ENCODE results near the genes TMEM208, NUTF2 and CENPT.

- RRBS: no CpG with 5 or more reads among the region's 7 CpGs
Observed at GRCh38 chr16:66898100-66898732, 17.9 kb downstream of the PDP2 start.

GRCh38 chr16:66899415-66900471 is 18.9 kb downstream of the CDH16 start:
- RRBS: no CpG with 5 or more reads among the region's 11 CpGs

DNA sequence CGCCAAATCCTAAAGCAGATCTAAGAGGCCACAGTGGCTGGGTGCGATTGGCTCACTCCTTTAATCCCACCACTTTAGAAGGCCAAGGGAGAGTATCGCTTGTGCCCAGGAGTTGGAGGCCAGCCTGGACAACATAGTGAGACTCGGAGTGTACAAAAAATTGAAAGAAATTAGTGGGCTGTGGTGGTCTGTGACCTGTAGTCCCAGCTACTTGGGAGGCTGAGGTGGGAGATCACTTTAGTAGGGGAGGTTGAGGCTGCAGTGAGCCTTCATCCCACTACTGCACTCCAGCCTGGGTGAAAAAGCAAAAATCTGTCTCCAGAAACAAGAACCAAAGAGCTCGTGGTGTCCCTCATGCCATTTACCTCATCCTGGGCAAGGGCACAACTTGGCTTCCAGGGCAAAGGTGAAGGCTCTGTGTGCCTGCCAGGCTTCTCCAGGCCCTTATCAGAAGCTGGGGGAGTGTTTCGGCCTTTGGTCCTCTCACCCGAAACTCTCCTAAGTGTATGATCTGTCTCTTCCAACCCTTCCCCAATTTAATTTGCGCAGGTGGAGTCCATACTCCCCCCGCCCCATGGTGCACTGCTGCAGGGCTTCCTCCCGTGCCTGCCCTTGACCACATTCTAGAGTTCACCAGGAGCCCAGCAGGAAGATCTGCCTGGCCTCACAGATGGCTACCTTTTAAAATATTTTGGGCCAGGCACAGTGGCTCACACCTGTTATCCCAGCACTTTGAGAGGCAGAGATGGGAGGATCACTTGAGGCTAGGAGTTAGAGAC is 1.1 kb downstream of the CES2 start:
- RRBS: no CpG with 5 or more reads among the region's 10 CpGs

DNA sequence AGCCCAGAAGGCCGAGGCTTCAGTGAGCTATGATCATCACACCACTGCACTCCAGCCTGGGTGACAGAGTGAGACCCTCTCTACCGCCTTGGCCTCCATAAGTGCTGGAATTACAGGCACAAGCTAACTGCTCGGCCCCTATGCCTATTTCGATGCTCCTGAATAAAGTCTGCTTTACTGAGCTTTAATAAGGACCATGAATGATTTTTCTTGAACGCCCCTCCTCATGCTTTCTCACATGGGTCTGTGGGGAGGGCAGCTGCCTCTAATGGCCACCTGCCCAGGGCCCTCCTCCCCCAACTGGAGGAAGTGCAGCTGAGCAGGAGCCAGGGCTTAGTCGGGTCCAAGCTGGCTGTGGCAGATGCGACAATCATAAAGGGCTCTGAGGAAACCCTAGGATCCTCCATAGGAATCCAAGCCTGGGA is 15.9 kb upstream of the CBFB start:
- RRBS: no CpG with 5 or more reads among the region's 7 CpGs

DNA sequence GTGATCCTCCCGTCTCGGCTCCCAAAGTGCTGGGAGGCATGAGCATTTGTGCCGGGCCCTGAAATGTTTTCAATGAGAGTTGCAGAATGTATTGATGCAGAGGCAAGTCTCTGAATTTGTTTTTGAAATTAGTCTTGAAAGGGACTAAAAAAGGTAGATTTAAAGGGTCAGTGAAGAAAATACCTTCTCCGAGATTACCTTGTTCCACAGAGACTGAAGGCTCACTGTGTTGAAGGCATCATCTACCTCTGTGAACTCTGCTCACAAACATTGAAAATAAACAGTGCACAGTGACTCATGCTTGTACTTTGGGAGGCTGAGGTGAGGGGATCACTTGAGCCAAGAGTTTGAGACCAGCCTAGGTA is 4.2 kb downstream of the PHAF1 start:
- RRBS: no CpG with 5 or more reads among the region's 4 CpGs

DNA sequence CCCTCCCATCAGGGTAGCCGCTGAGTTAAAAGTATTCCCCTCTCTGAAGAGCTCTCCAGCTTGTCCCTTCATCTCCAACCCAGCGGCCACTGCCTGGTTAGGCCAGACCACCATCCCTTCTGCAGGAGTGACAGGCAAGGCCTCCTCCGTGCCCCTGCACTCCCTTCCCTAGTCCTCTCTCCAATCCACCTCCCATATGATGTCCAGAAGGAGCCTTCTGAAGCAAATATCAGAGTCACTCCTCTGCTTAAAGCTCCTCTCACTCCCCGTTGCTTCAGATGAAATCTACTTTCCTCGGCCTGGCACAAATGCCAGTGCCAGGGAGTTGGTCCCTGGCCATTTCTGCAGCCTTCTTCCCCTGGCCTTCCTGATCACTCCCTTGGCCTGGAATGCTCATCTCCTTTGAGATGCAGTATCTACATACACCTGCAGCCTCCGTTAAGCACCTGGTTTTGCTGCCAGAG is 6.3 kb downstream of the MATCAP1 start:
- RRBS: no CpG with 5 or more reads among the region's 6 CpGs

- RRBS: 2% methylated on average over 13 of the region's 45 CpGs
Observed at GRCh38 chr16:67226247-67227222, at the start of gene TMEM208. Gene TMEM208, plus strand, starts transcription at chr16:67227130.

DNA sequence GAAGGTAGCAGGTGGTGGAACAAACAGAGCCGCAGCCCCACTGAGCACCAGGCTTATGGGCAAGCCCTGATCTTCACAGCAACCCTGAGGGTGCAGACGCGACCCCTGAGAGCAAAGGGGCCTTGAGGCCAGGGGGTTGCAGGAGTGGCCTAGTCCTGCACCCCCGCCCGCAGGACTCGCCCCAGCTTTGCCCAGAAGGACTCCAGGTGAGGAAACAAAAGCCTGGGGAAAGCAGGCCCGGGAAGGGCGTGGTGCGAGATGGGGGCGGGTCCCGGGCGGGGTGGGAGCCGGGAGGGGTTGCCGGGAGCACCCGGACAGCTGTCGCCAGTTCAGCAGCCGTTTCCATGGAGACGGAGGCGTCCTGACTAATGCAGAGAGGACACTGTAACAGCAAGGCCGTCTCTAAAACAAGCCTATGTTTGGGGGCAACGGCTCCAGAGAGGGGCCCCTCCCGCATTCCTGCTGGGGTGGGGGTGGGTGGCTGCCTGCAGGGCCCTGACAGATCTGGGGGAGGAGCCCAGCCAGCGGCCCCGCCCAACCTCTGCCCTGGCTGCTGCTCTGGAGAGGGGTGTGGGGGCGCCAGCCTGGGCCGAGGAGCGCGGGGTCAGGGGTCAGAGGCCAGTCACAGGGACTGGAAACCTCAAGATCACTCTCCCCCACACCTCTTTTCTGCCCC is 2.9 kb upstream of the TPPP3 start:
- RRBS: no CpG with 5 or more reads among the region's 28 CpGs

DNA sequence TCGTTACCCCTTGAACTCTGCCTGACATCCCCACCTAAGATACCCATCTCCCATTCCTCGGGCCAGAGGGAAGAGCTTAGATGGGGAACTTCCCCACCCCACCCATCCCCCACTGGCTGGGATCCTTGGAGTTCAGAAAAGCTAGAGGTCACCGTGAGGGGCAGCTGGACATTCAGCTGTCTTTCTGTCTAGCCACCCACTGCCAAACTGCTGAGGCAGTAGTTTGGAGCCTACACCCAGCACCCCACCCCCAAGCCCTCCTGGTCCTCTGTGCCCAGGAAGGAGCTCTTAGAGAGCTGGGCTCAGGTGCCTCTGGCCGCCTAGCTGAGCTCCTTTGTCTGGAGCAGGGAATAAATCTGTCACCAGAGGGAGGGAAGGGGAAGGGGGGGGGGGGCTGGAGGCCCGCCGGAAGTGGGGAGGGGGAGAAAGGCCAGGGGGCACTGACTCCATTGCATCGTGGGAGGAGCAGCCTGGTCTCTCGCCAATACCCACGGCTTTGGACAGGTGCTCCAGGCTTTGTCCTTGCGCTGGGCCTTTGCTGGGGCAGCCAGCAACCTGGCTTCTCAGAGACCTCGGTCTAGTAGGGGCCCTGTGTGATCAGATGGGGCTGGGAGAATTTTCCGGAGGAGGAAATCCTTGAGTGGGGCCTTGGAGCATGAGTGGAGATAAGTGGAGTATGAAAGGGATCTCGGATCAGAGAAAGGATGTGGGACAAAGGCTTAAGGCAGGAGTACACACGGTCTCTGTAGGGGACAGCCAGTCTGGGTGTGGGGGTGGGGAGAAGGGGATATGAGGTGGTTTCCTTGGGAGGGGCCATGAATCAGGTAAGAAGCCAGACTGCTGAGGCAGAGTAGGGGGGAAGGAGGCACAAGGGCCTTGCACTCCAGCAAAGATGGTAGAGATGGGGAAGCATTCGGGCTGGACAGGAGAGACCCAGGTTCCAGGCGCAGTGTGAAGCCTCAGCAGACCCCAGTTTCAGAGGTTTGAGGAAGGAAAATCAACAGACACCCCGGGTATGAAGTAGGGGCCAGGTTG is 1.3 kb downstream of the HSD11B2 start:
- RRBS: no CpG with 5 or more reads among the region's 17 CpGs

DNA sequence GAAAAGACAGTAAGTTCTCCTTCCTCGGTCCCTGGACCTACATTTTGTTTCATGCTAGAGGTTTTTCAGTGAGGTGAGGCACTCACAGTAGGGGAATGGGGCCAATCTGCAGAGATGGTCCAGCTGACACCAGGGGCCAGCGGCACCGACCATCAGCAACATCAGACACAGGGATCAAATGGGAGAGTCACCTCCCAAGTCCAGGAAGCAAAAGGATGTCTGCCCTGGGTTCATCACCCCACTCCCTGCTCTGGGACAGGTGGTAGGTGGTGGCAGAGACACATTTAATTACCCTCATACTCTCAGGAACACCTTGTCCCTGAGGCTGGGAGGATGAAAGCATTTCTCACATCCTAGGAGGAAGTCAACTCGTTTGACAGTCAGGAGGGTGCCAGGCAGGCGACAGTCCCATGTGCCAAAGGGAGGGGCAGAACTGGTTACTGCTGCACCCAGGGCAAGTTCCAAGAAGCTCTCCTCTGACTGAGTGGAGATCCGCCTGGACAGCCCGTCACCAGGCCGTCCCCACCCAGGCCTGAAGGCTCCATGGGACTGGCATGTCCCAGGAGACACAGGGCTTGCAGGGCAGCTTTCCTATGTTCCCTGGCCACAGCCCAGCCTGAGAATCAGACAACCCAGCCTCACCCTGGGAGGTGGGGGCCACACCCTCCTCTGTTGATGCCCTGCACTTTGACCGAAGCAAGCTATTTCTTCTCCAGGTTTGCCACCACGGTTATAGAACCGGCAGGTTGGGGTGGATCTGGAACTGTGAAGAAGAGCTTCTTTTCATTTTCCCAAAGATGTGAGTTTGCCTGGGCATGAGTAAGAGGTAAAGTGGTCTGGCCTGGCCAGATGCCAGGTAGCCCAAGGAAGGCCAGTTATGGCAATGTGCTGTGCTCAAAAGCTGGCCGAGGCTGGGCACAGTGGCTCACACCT is 19.1 kb downstream of the ATP6V0D1 start:
- RRBS: no CpG with 5 or more reads among the region's 12 CpGs

DNA sequence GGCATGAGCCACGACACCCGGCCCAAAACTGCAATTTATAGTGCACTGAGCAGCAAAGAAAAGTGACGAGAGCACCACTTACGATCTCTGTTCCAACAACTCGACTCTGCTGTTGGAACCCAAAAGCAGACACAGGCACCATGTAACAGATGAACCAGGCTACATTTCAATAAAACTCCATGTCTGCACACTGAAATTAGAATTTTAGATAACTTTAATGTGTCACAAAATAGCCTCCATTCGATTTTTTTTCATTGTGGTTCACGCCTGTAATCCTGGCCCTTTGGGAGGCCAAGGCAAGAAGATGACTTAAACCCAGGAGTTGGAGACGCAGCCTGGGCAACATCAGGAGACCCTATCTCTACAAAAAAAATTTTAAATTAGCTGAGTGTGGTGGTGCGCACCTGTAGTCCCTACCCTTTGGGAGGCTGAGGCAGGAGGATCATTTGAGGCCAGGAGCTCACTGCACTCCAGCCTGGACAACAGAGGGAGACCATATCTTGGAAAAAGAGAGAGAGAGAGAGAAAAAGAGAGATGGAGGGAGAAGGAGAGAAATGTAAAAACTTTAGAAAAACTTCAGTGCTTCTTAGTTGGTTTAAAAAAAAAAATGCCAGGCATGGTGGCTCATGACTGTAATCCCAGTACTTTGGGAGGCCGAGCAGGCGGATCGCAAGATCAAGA is 19.0 kb upstream of the AGRP start:
- RRBS: no CpG with 5 or more reads among the region's 12 CpGs

DNA sequence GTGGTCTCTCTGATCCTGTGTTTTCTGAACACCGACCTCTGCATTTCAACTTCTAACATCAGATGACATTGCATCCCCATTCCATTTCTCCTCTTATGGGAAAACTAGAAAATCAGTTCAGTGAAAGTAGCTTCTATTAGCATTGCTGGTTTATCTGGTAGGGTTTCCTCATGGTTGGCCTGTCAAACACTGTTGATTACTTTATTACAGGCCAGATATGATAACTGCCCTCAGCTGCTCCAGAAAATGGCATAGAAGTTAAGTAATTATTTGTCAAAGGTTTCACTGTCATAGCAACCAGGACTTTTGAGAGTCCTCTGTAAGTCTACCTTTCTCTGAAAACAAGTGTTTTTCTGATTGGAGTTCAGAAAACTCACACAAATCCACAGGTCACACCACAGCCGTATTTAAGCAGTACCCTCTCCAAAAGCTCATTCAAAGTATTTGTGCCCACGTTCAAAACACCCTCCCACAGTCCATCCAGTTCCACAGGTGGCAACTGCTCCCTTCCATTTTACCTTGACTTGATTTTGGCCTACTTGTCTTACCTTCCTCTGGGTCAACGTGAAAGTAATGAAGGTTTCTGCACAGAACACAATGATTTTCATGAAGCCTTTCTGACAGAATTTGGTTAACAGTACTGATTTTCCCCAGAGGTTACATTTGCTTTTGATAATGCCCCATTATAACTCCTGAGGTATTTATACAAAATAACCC is 2.9 kb downstream of the GFOD2 start:
- RRBS: no CpG with 5 or more reads among the region's 4 CpGs

GRCh38 chr16:67846294-67847070 is at the start of gene NUTF2:
Gene NUTF2, plus strand, starts transcription at chr16:67846933.
- RRBS: 1% methylated on average over 21 of the region's 57 CpGs

- RRBS: 2% methylated on average over 29 of the region's 65 CpGs
Observed at GRCh38 chr16:67847071-67848188, at the start of gene CENPT. Gene CENPT, minus strand, starts transcription at chr16:67847693.

GRCh38 chr16:67862806-67863719 is 9.8 kb upstream of the EDC4 start:
- RRBS: no CpG with 5 or more reads among the region's 12 CpGs

DNA sequence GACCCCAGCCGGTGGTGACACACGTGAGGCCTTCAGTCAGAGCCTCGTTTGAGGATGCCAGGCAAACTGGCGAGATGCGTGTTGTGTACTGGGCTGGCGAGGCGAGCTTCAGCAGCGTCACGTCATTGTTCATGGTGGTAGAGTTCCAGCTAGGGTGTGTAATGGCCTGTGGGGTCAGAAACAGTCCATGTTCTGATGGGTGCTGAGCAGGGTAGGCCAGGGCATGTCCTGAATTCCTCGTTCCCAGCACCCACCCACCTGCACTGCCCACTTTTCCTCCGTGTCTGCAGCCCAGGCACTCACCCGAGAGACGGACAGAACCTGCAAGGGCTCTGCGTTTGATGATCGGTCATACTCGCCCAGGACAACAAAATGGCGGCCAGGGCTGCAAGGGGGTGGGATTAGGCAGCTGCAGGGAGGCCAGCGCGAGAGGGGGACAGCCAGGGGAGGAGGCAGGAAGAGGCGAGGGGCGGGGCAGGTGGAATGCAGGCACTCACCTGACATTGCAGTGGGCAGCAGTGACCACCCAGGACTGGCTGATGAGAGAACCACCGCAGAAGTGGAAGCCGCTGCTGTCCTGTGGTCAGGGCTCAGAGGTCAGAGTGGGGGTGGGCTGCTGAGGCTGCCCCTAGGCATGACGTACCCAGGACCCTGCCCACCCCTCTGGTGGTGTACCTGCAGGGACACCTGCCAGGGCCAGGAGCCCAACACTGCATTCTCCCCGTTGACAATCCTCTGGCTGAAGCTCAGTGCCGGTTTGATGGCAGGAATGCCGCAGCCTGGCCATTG is 1.0 kb downstream of the CTRL start:
- RRBS: no CpG with 5 or more reads among the region's 27 CpGs

GRCh38 chr16:67934216-67934589 is 2.4 kb downstream of the PSMB10 start:
- RRBS: no CpG with 5 or more reads among the region's 1 CpG

DNA sequence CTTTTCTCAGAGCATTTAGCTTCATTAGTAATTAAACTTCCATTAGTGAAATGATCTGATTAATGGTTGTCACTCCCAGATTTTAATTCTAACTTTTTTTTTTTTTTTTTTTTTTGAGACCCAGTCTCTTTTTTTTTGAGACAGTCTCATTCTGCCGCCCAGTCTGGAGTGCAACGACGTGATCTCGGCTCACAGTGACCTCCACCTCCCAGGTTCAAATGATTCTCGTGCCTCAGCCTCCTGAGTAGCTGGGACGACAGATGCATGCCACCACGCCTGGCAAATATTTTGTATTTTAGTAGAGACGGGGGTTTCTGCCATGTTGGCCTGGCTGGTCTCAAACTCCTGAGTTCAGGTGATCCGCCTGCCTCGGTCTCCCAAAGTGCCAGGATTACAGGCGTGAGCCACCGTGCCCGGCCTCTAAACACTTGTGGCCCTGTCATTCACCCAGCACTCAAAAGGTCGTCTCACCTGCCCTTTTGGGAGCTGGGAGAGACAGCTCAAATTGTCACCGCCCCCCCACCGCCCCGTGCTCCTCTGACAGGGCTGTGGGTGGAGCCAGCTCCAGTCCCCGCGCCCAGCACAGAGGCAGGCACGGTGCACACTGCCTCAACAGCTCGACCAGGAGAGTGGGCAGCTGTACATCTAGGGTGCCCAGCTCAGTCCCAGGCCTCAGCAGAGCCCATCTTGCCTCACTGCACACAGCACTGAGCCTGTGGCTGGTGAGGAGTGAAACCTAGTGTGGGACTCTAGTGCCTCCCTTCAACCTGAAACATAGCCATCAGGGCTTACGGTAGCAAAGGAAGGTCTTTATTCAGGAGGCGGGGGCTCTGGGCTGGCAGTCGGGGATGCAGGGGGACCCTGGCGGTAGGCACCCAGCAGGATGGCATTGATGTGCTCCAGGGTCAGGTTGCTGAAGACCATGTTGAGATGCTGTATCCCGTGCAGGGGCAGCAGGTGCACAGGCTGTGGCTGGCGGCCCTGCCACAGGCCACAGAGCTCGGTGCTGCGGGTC is 2.8 kb upstream of the PSMB10 start:
- RRBS: no CpG with 5 or more reads among the region's 29 CpGs

GRCh38 chr16:68078324-68079147 is 6.6 kb upstream of the NFATC3 start:
- RRBS: no CpG with 5 or more reads among the region's 11 CpGs

DNA sequence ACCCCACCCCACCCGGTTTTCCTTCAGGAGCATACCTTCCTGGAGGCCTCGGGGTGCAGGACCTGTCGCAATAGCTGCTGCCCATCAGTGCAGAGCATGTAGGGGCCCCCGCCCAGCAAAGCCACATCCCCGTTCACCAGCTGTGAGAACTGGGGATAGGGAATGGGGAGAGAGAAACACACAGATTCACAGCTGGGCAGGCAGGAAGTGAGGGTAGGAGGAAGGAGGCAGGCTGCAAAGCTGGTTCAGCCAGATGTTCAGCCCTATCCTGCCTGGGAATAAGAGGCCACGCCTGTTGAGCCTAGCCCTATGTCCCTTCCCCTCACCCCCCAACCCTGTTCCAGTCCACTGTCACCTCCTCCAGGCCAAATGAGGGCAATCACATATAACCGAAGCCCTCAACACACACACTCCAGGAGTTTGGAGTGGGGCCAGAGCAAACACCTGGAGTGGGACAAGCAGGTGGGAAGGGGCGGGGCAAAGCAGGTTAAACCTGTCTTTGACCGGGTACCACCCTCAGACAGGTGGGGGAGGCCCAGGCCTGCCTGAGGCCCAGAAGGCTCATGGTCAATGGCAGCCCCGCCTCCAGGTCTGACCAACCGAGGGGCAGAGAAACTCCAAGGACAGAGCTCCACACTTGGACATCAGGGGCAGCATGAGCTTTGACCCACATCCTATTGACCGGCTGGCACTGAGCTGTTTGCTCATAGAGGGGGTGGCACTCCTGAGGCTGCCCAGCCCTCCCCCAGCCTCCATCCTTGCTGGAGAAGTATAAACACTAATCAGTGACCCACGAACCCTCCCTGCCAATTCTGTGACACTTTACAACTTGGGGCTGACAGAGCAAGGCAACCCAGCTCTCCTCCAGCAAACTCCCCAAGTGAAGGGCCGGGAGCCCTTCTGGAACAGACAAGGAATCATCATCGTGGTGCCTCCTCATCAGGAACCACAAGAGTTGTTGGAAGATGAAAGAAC is 1.7 kb downstream of the ESRP2 start:
- RRBS: no CpG with 5 or more reads among the region's 15 CpGs

Data from aortic smooth muscle cell (primary cell).